Brain (tissue), 1 donor: Measurements from ENCODE around the genes NR0B1, TASL, TAB3 and FTHL17.

GRCh38 chrX:27154035-27154427, 309.1 kb downstream of the PPP4R3C start:
- RRBS, result no CpG with 5 or more reads among the region's 2 CpGs

- RRBS, result no CpG with 5 or more reads among the region's 2 CpGs
These were observed 118.0 kb upstream of the MAGEB2 start for GRCh38 chrX:30097320-30097737.

DNA sequence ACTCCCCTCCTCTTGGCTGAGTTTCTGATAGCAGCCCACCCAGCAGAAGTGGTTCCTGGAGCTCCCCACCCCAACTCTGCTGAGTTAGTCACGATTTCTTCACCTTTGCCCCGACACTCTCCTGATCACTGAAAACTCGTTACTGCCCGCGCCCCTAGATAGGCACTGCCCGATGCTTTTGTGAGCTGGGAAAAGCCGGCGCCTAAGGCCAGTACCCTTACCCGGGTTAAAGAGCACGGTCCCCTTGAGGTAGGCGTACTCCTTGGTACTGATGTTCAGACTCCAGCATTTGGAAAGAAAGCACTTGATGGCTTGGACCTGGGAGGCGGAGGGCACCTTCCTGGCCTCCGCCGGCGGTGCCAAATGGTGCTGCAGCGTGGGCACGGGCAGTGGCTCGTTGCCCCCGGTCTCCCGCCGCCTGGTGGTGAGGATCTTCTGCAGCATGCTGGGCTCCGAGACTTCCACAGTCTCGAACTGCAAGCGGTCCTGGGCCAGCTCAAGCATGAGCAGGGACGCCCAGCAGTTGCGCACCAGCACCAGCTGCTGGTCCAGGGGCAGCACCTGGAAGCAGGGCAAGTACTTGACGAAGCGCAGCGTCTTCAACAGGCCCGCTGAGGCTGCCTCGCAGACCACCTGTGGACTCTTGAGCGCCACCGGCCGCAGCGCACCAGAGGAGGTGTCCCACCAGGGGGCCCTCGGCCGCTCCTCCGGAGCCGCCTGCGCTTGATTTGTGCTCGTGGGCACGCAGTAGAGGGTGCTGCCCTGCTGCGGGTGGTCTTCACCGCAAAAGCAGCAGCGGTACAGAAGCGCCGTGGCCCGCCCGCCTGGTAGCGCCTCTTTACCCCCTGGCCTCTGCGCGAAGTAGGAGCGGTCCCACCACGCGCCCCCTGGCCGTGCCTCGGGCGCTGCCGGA, 959 bp downstream of the NR0B1 start:
- RRBS, result 3% methylated on average over 12 of the region's 59 CpGs

GRCh38 chrX:30308888-30309892, at the start of gene NR0B1:
NR0B1 (minus strand) TSS chrX:30309390.
- RRBS, result no CpG with 5 or more reads among the region's 75 CpGs

- RRBS, result no CpG with 5 or more reads among the region's 10 CpGs
These were observed at the start of gene TASL for GRCh38 chrX:30577441-30578178. TASL (minus strand) TSS chrX:30577766.

DNA sequence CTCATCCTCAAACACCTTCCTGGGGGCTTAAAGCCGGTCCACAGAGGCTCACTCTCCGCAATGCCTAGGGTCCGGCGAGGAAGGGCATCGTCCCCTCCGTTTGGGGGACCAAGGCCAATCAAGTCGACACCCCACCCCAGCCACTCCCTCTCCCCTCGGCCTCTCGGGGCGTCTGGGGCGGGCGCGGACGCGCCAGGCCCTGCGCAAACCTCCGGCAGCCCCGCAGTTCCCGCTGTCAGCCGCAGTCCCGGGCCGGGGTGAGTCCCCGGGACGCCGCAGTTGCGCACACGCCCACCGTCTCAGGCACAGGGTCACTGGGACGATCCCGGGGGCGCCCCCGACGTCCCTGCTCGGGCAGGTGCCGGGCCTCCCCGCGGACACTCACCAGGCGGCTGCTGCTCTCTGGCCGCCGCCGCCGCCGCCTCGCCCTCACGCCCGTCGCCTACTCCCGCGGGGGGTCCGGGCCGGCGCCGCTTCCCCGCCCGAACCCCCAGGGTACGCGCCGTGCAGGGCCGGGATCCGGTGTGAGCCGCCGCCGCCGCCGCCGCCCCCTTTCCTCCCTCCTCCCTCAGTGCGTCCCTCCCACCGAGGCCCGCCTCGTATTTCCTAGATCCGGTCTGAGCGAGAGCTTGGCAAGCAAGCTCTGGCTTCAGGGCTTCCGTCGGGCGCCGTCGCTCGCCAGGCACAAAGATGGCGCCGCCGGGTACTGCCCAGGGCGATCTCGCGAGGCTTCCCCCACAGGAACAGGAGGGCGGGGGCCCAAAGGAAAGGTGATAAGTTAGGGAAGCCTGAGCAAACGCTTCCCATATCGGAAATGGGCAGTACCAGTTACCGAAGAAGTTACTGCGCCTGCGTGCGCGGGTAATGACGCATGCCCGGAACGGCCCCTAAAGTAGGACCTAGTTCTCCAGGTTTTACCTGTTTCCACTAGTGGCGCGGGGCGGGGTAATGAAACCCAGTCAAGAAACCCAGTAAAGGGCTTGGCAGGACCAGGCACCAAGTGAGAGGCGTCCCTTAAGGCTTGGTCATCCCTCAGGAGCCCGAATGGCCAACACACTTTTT, at the start of gene TAB3:
TSS of gene TAB3 (minus strand) at position 526 of the 1,062 bp plus-strand sequence.
- RRBS, result 1% methylated on average over 51 of the region's 100 CpGs

DNA sequence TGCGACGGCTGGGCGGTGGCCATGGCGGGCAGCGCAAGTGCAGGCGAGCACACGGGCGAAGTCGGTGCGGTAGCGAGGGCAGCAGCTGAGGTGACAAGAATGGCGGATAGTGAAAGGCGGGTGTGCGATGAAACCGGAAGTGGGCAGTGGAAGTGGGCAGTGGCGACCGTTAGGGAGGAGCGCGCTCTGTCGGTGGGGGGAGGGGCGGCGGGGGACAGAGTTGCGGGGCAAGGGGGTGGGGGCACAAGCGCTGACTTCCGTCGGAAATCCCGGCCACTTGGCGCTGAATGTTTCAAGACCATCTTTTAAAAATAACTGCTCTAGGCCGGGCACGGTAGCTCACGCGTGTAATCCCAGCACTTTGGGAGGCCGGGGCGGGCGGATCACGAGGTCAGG, at the start of gene FTHL17:
TSS of gene FTHL17 (minus strand) at position 111 of the 396 bp plus-strand sequence.
- RRBS, result 100% methylated on average over 1 of the region's 36 CpGs

DNA sequence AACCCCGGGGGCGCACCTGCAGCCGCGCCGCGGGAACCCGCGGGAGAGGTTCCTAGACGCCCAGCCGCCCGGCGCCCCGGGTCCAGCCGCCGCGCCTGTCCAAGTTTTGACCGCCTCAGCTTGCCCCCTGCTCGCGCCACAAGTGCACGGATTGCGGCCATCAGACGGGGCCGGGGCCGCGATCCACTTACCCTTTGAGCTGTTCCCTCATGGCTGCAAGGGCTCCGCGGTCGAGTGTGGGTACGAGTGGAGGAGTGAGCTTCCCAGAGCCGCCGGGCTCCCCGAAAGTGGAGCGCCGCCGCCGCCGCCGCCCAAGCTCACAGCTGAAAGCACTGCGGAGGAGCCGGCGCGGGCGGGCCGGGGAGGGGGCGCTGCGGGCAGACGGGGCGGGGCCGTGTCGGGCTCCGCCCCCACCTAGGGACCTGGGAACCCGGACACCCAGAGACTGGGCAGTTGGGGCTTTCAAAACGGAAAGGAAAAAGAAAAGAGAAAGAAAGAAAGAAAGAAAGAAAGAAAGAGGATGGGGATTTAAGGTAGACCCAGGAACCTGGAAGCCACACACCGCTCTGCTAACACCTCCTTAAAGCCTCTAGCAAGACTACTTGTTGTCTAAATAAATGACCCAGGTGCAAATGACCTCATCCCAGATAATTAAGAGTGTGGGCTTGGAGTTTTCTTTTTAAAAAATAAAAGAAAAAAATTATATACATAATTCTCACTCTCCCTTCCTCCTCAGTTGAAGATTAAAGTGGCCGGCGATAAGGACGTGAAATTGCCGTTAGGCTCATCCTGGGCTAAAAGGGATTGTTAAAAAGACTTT, 195.0 kb upstream of the FTHL17 start:
- RRBS, result under 1% methylated on average over 41 of the region's 58 CpGs

DNA sequence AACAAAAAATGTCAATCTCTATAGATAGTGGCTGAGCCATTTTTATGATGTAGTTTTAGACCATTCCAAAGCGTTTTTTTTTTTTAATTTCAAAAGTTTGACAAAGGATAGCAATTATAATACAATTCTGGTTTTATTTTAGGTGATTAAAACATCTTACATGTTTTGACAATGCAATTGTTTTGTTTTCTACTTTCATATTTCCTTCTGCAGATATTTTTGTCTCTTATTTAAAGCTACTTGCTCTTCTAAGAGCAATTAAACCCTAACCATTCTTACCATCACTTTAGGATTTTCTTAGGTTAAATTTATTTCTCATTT, 605.1 kb upstream of the FTHL17 start:
- RRBS, result no CpG with 5 or more reads among the region's 1 CpG

DNA sequence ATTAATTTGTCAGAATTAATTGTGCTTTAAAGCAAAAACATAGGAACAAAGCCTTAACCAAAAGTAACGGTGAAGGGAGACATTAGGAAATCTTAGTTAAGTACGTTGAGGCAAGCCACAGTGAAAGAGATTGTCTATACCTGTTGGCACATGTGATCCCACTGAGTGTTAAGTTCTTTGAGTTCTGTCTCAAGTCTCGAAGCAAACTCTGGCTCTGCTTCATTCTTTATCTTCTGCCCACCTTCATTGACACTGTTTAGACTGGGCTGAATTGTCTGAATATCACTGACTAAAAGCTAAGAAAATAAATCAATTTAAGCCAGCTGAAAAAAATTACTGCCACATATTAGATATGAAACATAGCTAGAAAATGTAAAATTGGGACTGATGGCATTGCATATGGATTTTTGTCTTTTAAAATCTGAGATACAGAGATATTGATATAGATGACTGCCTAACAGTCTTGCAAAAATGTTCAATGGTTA, 748.0 kb downstream of the DMD start:
- RRBS, result no CpG with 5 or more reads among the region's 3 CpGs

DNA sequence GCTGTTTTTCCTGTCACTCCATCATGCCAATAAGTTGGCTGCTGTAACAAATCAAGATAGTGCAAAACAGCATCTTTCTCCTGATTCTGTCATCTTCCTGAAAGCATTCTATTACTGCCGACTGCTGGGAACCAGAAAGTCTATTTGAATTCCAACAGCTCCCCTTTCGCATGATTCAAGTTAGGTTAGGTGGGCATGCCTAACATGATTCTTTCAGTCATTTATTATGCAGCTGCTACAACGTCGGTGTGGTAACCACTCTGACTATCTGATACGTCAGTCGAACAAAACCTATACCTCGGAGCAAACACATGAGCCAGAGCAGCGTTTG, 127.9 kb upstream of the DMD start:
- RRBS, result no CpG with 5 or more reads among the region's 8 CpGs

- RRBS, result no CpG with 5 or more reads among the region's 57 CpGs
These were observed 401 bp downstream of the TMEM47 start for GRCh38 chrX:34656589-34657178.

DNA sequence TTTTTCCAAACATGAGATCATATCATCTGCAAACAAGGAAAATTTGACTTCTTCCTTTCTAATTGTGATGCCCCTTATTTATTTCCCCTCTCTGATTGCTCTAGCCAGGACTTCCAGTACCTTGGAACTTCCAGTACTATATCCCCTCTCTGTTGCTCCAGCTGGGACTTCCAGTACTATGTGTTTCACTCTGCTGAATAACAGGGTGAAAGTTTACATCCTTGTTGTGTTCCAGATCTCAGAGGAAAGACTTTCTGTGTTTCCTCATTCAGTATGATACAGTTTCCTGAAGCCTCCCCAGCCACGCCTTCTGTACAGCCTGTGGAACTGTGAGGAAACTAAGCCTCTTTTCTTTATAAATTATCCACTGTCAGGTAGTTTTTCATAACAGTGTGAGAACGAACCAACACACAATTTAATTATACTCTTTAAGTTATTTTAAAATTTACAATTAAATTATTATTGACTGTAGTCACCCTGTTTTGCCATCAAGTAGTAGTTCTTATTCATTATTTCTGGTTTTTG, 381.2 kb upstream of the FAM47C start:
- RRBS, result no CpG with 5 or more reads among the region's 2 CpGs

- RRBS, result 4% methylated on average over 4 of the region's 49 CpGs
These were observed 50.1 kb upstream of the FAM47C start for GRCh38 chrX:36957860-36958624.

GRCh38 chrX:36963937-36964256, 44.3 kb upstream of the FAM47C start:
- RRBS, result 4% methylated on average over 17 of the region's 30 CpGs

GRCh38 chrX:37811949-37812523, 32.2 kb downstream of the CYBB start:
- RRBS, result no CpG with 5 or more reads among the region's 3 CpGs

DNA sequence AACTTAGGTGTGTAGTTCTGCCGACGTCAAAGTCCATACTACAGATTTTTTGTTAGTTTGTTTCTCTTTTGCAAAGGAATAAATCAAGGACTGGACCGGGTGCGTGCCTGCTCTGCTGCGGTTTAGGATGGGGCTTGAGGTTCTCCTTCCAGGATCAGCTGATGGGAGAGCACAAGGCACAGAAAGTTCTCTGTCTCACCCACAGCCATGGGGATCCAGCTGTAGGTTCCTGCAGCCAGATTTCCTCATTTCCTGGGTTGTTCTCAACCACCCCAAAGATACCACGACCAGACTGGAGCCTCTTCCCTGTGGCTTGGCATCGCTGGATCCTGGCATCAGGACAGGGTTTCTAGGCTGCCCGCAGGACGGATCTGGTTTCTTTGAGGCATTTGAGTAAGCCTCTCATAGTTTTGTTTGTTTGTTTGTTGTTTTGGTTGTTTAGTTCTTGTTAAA, 762 bp upstream of the SRPX start:
- RRBS, result no CpG with 5 or more reads among the region's 9 CpGs

DNA sequence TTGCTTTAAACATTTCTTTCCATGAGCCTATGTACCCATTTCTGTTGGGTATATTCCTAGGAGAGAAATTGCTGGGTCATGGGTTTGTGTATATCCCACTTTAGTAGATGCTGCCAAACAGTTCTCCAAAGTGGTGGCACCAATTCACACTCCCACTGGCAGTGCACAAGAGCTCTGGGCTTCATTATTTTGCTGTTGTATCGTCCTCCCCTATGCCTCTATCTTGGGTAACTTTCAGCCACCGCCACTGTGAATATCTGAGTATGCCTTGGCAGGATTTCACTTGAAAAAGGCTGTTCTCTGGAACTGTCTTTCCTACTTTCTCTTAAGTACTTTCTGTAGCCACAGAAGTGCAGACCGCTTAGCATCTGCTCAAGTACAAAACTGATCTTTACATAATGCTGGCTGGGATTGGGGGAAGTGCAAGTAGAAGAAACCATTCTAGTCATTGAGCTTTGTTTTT, 77.3 kb downstream of the MID1IP1 start:
- RRBS, result no CpG with 5 or more reads among the region's 3 CpGs

DNA sequence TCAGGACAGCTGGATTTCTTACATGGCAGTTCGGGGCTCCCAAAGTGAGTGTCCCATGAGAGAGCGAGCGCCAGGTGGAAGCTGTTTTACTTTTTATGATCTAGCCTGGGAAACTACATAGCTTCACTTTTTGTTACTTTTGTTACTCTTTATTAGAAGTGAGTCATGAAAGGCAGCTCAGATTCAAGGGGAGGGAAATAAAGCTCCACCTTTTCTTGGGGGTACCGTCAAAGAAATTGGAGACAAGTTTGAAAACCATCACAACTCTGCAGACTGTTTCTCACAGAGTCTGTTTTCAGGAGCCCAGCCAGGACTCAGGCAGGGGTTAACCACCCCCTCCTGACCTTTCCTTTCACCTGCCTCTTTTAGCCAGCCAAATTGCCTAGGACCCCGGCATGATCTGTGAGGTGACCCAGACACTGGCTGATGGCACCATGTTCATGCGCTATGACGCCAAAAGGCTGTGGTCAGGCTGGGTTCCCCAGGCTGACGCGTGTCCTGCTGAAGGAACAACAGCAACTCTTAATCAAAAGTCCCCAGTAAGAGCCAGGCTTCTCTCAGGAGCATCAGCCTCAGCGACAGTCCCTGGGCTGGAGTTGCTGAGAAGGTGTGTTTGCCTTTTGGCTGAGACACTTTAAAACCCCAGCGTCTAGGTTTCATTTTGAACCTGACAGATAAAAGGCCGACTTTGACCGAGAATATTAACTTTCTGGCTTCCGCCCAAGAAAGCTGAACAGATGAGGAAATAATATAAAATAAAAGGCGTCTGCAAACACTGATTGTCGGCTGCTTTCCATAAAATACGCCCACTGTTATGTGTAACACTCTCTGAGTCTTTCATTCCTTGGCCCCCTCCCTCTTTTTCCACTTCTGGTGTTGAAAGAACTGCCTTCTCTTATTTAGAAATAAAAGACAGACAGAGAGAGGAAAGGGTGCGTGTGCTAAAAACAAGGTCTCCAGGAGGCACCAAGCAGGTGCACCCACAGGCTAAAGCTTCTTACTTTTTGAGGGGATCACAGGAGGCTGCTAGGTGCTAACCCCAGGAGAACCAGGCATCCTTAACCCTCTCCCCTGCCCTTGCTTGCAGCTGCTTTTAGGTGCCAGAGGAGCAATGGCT, 373.5 kb downstream of the MID1IP1 start:
- RRBS, result no CpG with 5 or more reads among the region's 18 CpGs

DNA sequence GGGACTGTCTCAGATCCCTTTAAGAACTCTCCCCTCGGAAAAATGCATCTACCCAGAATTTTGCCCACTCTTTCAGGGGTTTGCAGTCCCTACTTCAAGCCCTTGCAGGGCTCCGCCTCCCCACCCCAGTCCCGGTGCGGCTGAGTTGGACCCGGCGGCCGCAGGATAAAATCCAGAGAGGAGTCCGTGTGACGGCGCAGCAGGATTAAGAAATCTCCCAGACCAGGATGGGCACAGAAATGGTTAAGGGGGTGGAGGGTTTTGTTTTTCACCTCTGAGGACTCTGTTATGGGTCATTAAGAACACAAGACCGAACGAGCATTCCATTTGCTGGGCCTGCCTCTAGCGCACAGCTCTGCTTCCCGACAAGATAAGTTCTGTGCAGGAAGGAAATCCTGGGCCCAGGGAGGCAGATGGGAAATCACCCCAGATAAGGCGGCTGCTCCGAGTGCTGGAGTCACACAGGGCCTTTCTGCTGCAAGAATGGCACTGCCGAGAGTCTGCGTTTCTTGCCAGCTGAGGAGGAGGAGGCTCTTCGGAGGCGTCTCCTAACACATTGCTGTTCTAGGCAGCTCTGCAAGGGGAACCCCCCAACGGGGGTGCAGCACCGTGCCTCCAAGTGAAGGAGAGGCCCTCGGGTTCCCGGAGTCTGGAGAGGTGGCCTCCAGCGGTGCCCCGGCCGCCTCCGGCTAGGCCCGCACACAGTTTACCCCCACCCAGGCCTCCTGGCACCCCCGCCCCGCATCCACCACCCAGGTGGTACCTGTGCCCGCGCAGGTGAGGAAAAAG, 277.6 kb downstream of the BCOR start:
- RRBS, result no CpG with 5 or more reads among the region's 33 CpGs